ENCODE results near the genes DAPL1, BAZ2B and TBR1.

DNA sequence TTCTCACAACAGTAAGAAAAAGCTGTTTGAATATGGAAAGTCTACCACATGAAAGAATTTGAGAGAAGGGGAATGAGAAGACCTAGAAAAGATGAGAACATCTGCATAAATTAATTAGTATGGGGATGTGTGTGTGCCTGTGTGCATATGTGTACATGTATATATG, 2.6 kb downstream of the CYTIP start:
- PRO-cap = no peak
- RAMPAGE, long total RNA, 5 experiments = no peak in any of the 5 experiments

DNA sequence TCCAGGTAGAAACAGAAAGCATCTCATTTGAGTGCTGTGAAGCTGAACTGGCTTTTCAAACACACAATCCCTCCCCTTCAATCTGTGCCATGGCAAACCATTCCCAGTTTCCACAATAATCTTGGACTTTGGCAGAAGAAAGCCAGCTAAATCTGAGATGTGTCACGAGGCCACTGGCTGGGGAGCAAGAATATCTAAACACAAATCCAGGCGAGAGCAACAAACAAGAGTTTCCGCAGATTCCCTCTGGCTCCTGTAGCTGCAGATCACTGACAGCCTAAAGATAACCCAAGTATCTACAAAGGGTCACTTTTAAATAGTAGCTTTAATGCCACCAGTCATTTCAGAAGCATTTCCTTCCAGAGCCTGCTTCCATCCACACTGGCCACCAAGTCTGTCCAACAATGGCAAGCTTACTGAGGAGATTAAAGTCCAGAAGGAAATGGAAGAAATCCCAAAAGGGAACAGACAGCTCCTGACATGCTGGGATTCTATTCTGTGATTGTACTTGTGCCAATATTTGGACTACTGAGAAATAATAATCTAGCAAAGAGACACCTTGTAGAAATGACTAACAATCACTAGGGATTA, 86.8 kb downstream of the ACVR1 start:
- PRO-cap = no peak
- RAMPAGE, long total RNA, 5 experiments = no peak in any of the 5 experiments
- RRBS = no CpG with 5 or more reads among the region's 3 CpGs

GRCh38 chr2:157842057-157842580, 34.0 kb downstream of the ACVR1 start:
- PRO-cap = no peak
- RAMPAGE, long total RNA, 5 experiments = no peak in any of the 5 experiments
- RRBS = no CpG with 5 or more reads among the region's 2 CpGs

DNA sequence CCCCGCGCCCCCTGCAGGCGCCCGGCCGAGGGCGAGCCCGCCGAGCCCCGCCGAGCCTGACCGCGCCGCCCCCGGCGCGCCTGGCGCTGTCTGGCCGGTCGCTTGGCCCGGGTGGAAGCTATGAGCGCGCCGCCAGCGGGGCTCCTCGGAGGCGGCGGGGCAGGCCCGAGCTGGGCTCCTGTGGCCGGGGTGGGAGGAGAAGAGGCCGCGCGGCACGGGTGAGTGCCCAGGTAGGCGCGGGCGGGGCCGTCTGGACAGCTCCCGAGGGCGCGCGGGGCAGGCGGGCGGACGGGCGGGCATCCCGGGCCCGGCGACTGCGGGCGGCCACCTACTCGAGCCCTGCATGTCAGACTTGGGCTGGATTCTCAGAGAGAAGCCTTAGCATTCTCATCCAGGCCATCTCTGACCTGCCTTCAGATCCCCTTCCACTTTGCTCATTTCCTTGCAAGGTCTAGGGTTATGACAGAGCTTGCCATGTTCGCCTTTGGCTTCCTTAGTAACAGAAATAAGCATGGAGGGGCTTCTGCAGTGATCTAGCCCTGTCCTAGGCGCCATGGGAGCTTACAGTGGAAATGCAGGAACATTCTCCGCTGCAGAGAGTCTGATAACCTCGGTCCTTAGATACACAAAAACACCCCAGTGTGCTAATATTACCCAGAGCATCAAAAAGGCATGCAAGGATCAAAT, 512 bp upstream of the ACVR1 start:
- PRO-cap = unidirectional peak, minus-strand start at position 404 of the sequence
- RAMPAGE, long total RNA, 5 experiments = no peak in any of the 5 experiments
- RRBS = 1% methylated on average over 35 of the region's 55 CpGs

GRCh38 chr2:158320991-158321615, 135.4 kb downstream of the CCDC148 start:
- PRO-cap = no peak
- RAMPAGE, long total RNA, 5 experiments = no peak in any of the 5 experiments
- RRBS = no CpG with 5 or more reads among the region's 4 CpGs

GRCh38 chr2:158599678-158600553, 143.2 kb downstream of the PKP4 start:
- PRO-cap = unidirectional peak, plus-strand start at chr2:158600362
- RAMPAGE, long total RNA, 5 experiments = start-site peak on the plus strand in 1 of 5 experiments, at chr2:158599993-158600324 at its widest, 13 reads per replicate
- RRBS = no CpG with 5 or more reads among the region's 4 CpGs

DNA sequence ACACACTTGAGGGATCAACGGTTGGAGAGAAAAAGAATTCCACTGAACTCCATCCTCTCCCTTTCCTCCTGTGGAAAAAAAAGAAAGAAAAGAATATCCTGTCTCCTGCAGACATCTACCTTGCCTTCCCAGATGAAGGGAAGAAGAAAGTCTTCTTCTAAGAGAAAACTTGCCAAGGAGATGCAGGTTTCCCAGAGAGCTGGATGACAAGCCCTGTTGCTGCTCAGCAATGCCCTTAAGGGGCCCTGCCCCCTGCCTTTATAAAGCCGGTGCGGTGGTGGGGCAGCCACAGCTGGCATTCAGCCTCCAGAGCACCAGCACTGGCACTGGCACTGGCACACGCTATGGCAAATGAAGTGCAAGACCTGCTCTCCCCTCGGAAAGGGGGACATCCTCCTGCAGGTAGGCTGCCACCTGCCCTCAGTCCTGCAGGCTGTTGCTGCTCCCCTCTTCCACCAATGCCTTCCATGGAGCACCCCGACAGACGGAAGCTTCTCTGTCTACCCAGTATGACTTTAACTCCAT, at the start of gene DAPL1:
Gene DAPL1, plus strand, starts transcription at position 289 of the 525 bp plus-strand sequence.
- PRO-cap = no peak
- RAMPAGE, long total RNA, 5 experiments = no peak in any of the 5 experiments
- RRBS = no CpG with 5 or more reads among the region's 7 CpGs

GRCh38 chr2:158967717-158968144, 709 bp upstream of the TANC1 start:
- PRO-cap = bidirectional peak, plus-strand start at chr2:158967936, minus-strand start at chr2:158967900
- RAMPAGE, long total RNA, 5 experiments = no peak in any of the 5 experiments
- RRBS = 5% methylated on average over 7 of the region's 19 CpGs

- PRO-cap = no peak
- RAMPAGE, long total RNA, 5 experiments = no peak in any of the 5 experiments
- RRBS = no CpG with 5 or more reads among the region's 7 CpGs
Observed at GRCh38 chr2:159188502-159188999, 98.0 kb downstream of the WDSUB1 start.

GRCh38 chr2:159616252-159616871, at the start of gene BAZ2B:
Gene BAZ2B (minus strand): TSS chr2:159616548.
- PRO-cap = bidirectional peak, plus-strand start at chr2:159616538, minus-strand start at chr2:159616450
- RAMPAGE, long total RNA, 5 experiments = start-site peak on the minus strand in 3 of 5 experiments, at chr2:159616429-159616612 at its widest, 23 to 178 reads per replicate
- RRBS = no CpG with 5 or more reads among the region's 9 CpGs

- PRO-cap = no peak
- RAMPAGE, long total RNA, 5 experiments = no peak in any of the 5 experiments
- RRBS = no CpG with 5 or more reads among the region's 1 CpG
Observed at GRCh38 chr2:159713594-159713942, 1.3 kb downstream of the MARCHF7 start.

DNA sequence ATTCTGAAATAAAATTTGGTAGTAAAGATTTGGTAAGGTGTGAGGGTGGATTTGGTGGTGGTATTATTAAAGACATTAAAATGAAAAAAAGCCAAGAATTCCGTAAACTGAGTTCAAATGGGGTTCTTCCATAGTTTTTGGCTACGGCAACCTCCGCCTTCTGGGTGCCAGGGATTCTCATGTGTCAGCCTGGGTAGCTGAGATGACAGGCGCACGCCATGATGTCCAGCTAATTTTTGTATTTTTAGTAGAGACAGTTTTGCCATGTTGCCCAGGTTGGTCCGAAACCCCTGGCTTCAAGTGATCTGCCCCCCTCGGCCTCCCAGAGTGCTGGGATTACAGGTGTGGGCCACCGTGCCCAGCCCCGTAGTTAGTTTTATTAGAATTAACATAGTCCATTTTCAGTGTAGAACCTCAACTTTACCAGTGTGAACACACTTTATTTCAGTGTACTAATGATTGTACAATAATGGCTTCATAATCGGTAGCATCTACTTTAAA, 25.0 kb downstream of the CD302 start:
- PRO-cap = no peak
- RAMPAGE, long total RNA, 5 experiments = no peak in any of the 5 experiments
- RRBS = no CpG with 5 or more reads among the region's 10 CpGs

- PRO-cap = no peak
- RAMPAGE, long total RNA, 5 experiments = no peak in any of the 5 experiments
- RRBS = no CpG with 5 or more reads among the region's 5 CpGs
Observed at GRCh38 chr2:160223877-160224526, 23.9 kb upstream of the ITGB6 start.

- PRO-cap = no peak
- RAMPAGE, long total RNA, 5 experiments = no peak in any of the 5 experiments
- RRBS = no CpG with 5 or more reads among the region's 3 CpGs
Observed at GRCh38 chr2:160253706-160253999, 53.6 kb upstream of the ITGB6 start.

DNA sequence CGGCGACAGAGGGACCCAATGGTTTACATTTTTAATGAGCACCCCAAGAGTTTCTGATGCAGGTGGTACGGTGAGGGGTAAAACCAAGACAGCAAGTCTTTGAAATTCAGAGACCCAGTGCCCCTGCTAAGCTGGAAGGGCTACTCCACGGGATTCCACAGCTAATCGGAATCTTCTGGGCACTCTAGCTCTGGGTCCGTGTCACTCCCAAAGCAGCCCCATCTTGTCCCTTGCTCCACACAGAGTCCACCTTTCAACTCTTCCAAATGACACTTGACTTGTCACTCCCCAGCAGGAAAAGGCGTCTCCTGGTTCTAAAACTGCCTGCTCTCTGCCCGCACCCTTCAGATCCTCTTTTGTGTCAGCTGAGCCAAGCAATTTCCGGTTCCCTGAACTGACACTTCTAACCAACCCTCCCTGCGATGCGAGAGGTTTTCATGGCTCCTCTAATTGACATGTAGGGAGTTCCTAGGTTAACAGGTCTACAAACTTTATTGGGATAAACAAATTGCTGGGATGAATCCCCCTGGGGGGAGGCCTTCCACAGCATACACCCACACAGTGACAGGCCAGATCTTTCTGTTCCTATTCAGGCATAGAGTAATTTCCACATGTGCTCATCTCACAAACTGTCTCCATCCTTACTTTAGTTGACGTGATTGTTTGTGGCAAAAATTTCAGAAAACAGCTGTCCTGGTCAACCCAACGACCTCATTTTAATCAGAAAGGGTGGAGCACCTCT, 105.1 kb downstream of the RBMS1 start:
- PRO-cap = no peak
- RAMPAGE, long total RNA, 5 experiments = start-site peak on the minus strand in 1 of 5 experiments, centred at positions 446 to 623 of the sequence, 5 to 6 reads per replicate
- RRBS = no CpG with 5 or more reads among the region's 13 CpGs

DNA sequence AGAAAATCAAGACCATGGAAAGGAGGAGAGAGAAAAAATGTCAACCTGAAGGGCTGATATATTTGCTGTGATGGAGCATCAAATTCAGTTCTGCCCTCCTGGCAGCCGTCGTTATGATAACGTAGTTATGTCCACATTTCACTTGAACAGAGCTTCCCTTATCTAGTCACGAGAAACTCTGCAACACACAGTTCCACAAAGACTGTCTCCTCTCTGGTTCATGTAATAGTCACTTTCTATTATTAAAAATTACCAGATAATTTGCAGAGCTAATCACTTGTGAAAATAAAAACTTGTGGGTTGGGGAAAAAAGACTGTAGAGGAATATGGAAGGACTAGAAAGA, 19.5 kb upstream of the RBMS1 start:
- PRO-cap = no peak
- RAMPAGE, long total RNA, 5 experiments = no peak in any of the 5 experiments
- RRBS = no CpG with 5 or more reads among the region's 4 CpGs

DNA sequence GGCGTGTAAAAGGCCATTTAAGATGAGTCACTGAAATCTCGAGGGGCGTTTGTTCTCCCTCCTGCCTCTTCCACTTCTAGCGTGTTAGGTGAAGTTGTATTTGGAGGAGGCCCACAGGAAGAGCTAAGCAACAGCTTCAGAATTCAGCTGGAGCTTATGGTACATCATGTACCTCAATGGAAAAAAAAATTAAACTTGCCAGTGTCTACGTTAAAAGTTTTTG, 23.5 kb upstream of the RBMS1 start:
- PRO-cap = no peak
- RAMPAGE, long total RNA, 5 experiments = no peak in any of the 5 experiments
- RRBS = no CpG with 5 or more reads among the region's 5 CpGs

- PRO-cap = no peak
- RAMPAGE, long total RNA, 5 experiments = no peak in any of the 5 experiments
- RRBS = no CpG with 5 or more reads among the region's 3 CpGs
Observed at GRCh38 chr2:160695484-160696088, 202.0 kb upstream of the RBMS1 start.

DNA sequence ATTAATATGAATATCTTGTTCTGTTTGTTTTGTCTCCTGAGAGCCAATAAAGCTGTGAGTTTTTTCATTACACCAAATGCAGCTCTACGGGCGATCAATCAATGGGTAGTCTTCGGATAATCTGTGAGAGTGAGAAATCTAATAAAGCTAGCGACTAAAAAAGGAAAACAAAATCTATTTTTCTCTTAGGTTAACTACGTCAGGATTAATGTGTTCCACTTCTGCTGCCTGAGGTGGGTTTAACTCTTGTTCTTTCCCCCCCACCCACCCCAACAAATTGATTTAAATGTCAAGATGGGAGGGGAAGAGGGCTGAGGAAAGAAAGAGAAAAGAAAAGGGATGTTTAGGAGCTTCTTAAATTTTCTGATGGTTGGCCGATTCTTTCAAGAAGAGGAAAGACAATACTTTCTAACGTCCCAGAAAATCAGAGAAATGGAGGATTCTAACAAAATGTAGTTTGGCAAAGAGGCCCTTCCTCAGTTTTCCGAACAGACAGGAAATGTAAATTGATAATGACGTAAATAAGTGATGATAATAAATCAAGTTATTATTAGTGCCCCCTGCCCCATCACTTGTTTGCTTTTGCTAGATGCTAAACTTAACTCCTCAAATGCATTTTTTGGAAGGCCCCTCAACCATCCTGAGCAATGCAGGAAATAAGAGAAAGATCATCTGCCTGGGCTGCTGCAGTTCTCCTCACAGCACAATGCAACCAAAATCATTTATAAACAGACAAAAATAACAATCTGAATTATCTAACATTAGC, 62.8 kb upstream of the PSMD14 start:
- PRO-cap = no peak
- RAMPAGE, long total RNA, 5 experiments = no peak in any of the 5 experiments
- RRBS = no CpG with 5 or more reads among the region's 9 CpGs

DNA sequence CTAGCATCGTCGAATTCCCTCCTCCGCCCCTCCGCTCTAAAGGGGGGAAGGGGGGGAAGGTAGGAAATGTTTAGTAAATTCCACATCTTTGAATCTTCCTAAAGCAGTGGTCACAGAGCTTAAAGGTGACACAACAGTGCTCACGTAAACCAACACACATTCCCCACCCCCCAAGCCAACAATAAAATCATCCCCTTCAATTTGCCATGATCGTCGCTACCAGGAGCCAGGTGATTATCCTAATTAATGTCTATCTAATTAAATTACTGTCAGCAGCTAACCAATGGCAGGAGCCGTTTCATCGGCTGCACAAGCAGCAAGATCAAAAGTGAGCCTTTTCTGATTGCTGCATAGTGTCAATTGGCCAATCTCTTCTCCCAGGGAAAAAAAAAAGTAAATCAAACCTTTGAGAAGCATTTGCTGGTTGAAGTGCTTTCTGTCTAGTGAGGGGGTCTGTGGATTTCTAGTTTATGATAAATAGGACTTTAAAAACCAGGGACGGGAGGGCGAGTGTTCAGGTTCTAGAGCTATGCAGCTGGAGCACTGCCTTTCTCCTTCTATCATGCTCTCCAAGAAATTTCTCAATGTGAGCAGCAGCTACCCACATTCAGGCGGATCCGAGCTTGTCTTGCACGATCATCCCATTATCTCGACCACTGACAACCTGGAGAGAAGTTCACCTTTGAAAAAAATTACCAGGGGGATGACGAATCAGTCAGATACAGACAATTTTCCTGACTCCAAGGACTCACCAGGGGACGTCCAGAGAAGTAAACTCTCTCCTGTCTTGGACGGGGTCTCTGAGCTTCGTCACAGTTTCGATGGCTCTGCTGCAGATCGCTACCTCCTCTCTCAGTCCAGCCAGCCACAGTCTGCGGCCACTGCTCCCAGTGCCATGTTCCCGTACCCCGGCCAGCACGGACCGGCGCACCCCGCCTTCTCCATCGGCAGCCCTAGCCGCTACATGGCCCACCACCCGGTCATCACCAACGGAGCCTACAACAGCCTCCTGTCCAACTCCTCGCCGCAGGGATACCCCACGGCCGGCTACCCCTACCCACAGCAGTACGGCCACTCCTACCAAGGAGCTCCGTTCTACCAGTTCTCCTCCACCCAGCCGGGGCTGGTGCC, at the start of gene TBR1:
Gene TBR1, plus strand, starts transcription at position 416 of the 1,131 bp plus-strand sequence.
- PRO-cap = no peak
- RAMPAGE, long total RNA, 5 experiments = no peak in any of the 5 experiments
- RRBS = 16% methylated on average over 14 of the region's 39 CpGs